Metastatic Pancreatic Carcinoma in the Ovary (tissue), 1 donor: ENCODE measurements around the genes KIF14 and CACNA1S.

- PRO-cap: no peak
Observed at GRCh38 chr1:200036264-200037216, 9.0 kb downstream of the NR5A2 start.

DNA sequence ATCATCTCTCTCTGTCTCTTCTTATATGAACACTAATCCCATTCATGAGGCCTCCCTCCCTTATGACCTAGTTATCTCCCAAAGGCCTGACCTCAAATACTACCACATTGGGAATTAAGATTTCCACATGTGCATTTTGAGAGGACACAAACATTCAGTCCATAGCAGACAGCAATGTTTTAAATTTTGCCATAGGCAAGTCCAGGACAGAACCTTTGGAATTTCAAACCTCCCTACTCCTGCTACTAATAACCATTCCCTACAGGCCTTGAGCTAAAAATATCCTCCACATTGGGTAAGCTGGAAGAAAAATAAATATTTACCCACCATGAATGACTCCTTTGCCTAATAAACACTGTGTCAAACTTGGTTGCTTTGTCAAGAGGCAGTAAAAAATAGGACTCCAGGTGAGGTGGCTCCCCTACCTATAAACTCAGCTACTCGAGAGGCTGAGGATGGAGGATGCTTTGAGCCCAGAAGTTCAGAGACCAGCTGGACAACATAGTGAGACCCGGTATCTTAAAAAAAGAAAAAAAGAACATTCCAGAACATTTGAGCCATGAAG lies 113.6 kb downstream of the ZNF281 start:
- PRO-cap: no peak

GRCh38 chr1:200314184-200314732 lies 95.6 kb downstream of the ZNF281 start:
- PRO-cap: no peak

DNA sequence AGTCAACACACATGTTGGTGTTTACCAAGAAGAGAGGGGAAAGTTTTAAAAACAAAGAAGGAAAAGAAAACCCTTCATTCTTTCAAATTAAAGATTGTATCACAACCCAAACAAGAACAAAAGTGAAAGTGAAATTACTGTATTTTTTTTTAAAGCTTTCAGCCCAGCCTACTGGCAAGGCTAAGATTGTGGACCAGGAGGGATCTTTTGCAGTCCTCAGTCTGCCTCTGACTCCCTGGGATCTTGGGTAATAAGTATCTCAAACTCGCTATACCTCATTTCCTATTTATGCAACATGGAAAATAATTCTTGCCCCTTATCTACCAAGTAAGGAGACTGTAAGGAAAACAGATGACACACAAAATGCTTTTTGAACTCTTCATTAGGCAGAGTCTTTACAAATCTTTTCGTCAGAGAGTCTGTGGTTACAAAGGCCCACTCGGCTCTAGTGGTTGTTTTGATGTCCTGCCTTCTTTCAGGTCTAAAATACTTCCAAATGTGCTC lies 57.7 kb downstream of the ZNF281 start:
- PRO-cap: no peak

GRCh38 chr1:200368176-200368656 lies 41.6 kb downstream of the ZNF281 start:
- PRO-cap: no peak

GRCh38 chr1:200406693-200407852 lies 2.8 kb downstream of the ZNF281 start:
- PRO-cap: no peak

- PRO-cap: unidirectional peak, plus-strand start at chr1:200411827
Observed at GRCh38 chr1:200411328-200412098, 1.7 kb upstream of the ZNF281 start.

- PRO-cap: no peak
Observed at GRCh38 chr1:200413641-200414121, 3.8 kb upstream of the ZNF281 start.

DNA sequence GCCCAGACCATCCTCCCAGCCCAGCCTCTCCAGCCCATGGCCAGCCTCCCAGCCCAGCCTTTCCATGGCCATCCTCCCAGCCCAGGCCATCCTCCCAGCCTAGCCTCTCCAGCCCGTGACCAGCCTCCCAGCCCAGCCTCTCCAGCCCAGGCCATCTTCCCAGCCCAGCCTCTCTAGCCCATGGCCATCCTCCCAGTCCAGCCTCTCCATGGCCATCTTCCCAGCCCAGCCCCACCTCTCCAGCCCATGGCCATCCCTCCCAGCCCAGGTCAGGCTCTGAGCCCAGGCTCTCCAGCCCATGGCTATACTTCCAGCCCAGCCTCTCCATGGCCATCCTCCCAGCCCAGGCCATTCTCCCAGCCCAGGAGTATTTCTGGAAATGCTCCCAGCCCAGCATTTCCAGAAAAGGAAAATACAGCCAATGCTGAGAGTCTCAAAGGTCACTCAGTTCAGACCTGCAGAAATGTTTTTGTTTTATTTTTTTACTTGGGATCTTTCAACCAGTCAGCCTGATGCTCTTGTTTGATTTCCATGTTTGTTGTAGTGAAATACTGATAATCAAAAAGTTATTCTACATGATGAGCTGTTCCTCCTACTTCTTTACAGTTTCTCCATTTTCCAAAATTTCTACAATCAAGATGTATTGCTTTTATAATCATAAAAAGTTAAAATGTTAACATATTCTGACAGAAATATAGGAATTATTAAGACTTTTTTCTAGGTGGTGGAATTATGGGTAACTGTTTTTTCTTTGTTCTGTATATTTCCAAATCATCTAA lies 70.0 kb upstream of the ZNF281 start:
- PRO-cap: no peak

DNA sequence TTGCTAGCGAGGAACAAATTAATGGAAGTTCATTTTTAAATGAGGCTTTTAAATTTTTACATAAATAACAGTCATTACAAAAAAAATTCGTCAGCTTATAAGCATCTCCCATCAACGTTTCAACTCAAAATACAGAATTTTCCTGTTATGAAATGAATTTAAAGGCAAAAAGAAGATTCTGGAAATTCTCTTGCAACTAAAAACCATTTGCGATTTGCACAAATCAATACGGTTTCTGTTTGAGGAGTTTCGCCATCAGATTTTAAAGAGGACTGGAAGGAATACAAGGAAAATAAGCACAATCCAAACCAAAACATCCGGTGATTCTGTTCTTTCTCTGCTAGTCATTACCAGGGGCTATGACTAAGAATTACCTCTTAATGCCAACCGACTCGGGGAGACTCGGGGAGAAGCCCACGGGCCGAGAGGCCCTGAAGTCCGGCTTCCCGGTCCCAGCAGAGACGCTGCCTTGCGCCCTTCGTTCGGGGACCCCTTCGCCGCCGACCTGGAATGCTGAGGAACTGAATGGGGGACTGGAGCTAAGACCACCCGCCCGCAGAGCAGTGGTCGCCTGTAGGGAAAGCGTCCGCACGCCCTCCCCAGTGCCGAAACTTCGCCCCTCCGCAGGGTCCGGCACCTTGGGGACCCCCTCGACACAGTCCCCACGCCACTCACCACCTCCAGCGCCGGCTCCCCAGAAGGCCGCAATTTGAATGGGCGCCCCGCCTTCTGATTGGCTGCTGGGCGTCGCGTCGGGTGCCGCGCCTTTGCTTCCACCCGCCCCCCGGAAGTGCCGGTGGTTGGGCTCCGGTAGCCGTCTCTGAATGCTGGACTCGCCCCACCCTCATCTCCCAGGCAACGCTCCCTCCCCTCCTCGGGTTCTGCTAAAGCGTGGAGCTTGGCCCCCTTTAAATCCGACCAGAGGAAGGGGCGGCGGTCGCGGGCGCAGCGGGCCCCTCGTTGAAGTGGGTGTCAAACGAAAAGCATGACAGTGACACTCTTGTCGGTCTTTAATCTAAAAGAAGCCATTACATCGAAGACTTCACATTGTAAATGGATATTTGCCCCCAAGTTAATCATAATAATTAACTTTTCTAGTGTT lies at the start of gene KIF14:
Gene KIF14, minus strand, starts transcription at position 715 of the 1,102 bp plus-strand sequence.
- PRO-cap: bidirectional peak, plus-strand start at position 911 of the sequence, minus-strand start at position 682 of the sequence

DNA sequence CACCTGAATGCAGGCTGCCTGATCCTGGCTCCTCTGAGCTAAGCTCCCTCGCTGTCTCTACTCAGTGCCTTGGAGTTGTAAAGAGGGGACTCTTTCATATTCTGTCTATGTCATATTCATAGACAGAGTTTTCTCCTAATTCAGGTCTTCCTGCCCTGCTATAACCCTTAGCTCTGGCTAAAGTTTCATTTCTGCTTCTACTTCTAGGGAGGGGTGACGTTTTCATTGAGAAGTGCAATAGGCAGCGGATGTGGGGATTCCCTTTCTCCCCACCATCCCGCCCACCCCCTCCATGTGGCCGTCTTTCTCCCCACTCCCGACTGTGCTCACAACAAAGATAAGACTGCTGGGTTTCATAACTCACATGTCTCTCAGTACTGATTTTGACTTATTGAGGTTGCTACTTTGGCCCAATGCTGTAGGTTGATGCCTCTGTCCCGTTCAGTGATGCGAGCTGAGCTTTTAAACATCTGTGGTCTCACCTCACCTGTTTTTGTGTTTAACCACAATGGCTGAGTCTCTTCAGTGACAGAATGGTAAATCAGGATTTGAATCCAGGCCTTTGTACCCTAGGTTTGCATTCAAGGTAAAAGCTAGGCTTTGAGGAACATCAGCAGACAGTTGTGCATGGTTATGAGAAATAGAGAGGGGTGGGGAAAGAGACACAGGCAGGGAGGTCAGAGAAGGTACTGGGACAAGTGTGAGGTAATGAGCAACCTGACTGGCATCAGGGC lies 7.8 kb upstream of the KIF14 start:
- PRO-cap: no peak

GRCh38 chr1:200866289-200867200 lies 6.2 kb upstream of the GPR25 start:
- PRO-cap: no peak

- PRO-cap: no peak
Observed at GRCh38 chr1:200891759-200892273, 2.9 kb upstream of the INAVA start.

GRCh38 chr1:200899918-200900236 lies 5.2 kb downstream of the INAVA start:
- PRO-cap: no peak

DNA sequence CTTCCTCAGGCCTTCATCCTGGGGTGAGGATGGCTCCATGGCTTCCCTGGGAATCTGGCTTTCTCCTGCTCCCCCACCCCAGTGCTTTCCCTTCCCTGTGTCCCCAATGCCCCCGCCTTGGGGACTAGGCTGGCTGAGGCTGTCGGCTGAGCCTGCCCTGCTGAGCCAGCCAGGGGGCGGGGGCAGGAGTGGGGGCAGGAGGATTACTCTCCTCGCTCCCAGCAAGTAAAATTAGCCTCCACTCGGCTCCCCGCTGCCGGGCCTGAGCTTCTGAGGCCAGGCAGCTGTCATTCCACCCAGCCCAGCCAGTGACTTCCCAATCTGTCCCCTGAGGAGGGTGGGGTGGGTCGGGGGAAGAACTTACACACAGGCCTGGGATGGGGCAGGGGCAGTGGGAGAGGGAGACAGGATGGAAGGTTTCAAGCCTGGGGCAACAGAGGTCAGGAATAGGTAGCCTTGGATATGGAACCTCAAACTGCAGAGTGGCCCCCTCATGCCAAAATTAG lies at the start of gene CACNA1S:
Gene CACNA1S, minus strand, starts transcription at position 126 of the 506 bp plus-strand sequence.
- PRO-cap: no peak

- PRO-cap: no peak
Observed at GRCh38 chr1:201285544-201286270, 2.4 kb downstream of the PKP1 start.

DNA sequence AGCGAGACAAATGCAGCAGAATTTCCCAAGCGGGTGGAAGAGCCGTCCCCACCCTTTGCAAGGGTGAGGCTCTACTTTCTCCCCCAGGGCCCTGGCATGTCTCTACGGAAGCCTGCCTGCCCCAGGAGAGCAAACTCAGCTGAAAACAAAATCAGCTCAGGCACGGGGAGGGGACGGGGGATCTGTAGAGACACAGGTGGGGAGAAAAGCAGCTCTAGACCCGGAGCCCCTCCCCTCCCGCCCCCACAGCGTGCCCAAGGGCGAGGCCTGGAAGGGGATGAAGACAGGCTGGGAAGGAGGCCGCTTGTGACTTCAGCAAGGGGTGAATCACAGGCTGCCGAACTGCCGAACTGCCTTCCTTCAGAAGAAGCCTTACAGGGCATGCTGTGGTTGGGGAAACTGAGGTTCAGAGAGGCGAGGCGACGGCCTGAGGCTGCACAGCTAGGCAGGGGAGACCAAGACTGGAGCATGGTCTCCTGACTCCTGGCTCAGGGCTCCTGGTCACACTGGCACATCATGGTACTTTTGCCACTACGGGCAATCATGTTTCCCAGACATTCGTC lies 19.3 kb downstream of the PKP1 start:
- PRO-cap: no peak

DNA sequence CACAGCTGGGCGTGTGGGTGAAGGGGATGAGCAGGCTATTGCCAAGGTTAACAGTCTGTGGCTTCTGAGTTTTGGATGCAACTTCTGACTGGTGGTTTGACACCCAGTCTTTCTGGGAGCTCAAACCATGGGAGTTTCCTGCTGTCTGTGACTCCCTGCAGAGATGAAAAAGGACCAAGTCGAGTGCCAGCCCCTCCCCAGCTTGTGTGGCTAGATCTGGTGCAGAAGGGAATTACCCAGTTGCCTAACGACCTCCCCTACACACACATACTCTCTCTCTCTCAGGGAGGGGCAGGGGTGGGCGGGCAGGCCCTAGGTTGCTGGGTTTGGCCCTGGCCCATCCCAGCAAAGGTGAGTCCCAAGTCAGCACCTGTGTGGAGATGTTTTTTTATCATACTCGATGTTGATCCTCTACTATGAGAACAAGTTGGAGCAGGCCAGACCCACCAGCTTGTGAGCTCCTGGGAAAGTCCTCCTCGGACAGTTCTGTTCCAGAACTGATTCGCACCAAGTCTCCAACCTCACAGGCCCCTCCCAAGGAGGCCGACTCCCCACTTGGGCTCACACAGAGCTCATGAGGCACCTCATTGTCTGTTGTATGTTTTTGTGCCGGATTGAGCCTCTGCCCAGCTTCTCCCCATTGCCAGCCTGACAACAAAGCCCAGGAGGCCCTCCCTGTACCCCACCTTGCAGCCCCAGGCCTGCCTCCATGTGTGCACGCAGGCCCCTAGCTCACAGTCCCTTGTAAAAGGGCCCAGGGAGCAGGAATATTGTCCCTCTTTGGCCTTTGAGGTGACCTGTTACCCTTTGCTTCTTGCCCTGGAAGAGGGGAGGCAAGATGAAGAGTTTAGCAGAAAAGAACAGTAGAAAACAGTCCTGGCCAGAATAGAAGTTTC lies 28.4 kb downstream of the PKP1 start:
- PRO-cap: no peak

GRCh38 chr1:201356705-201357153 lies 20.8 kb downstream of the TNNT2 start:
- PRO-cap: no peak

- PRO-cap: no peak
Observed at GRCh38 chr1:201384207-201384476, 6.7 kb upstream of the TNNT2 start.